Suprapubic skin (tissue), 4 donors: ENCODE data around the gene PRKCZ.

- PRO-cap: no peak
- RAMPAGE, long total RNA, 4 experiments: no peak in any of the 4 experiments
Measured at GRCh38 chr1:1361817-1362350, 3.5 kb upstream of the MXRA8 start.

DNA sequence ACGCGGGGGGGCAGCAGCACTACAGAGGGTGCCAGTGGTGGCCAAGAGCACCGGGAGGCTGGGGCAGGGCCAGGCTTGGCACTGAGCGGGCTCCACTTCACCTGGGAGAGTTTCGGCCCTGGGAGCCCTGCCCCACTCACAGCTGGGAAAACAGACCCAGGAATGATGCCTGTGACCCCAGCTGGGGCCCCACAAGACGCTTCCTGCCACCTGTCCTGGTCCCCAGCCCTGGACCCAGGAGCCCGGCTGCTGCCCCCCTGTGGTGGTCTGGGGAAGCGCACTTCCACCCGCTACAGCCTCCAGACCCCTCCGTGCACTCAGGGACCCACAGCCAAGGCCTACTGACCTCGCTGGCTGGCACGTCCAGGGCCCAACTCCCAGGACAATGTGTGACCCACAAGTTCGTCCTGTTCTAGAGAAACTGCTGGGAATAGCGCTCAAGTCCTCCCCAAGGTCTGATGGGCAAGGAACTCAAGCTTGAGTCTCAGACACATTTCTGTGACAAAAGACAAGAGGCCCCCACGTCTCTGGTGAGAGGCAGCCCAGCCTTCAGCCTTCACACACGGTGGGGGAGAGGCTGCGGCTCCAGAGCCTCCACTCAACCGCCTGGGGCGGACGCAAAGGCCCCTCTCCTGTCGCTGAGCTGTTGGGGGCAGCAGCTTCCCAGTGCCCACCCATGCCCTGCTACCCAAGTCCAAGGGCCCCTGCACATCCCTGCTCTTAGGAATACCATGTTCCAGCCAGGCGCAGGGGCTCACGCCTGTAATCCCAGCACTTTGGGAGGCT, 2.8 kb downstream of the AURKAIP1 start:
- PRO-cap: no peak
- RAMPAGE, long total RNA, 4 experiments: no peak in any of the 4 experiments

- PRO-cap: no peak
- RAMPAGE, long total RNA, 4 experiments: no peak in any of the 4 experiments
Measured at GRCh38 chr1:1372843-1373264, 2.2 kb downstream of the AURKAIP1 start.

- PRO-cap: no peak
- RAMPAGE, long total RNA, 4 experiments: no peak in any of the 4 experiments
Measured at GRCh38 chr1:1385936-1386983, 11.3 kb upstream of the AURKAIP1 start.

- PRO-cap: no peak
- RAMPAGE, long total RNA, 4 experiments: no peak in any of the 4 experiments
Measured at GRCh38 chr1:1399689-1400764, 892 bp upstream of the CCNL2 start.

GRCh38 chr1:1426517-1427363, 1.1 kb downstream of the TMEM88B start:
- PRO-cap: no peak
- RAMPAGE, long total RNA, 4 experiments: no peak in any of the 4 experiments

DNA sequence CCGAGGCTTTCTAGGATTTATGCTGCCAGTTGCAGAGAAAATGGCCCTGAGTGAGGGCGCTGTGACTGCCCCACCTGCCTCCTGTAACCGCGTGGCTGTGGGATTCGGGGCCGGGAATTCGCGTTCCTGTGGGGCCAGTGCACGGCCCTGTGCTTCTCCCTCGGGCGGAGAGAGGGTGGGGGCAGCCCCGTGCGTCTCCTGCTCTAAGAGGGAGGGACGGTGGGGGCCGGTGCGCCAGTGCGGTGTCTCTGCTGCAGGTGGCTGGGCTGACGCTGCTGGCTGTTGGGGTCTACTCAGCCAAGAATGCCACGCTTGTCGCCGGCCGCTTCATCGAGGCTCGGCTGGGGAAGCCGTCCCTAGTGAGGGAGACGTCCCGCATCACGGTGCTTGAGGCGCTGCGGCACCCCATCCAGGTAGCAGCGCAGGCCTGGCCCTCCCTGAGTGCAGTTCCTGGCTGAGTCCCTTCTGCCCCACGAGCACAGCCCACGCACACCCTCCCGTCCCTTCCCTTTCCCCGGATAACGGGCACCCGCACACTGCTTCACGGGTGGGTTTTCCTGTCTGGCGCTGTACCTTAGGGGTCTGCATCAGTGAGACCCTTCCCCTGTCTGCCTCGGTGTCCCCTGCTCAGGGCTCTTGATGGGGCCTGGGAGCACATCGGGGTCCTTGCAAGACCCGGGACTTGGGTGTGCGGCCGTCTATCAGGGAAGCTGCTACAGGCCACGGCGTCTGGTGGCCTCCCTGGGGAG, 10.7 kb downstream of the ATAD3A start:
- PRO-cap: no peak
- RAMPAGE, long total RNA, 4 experiments: no peak in any of the 4 experiments

GRCh38 chr1:1544806-1545167, 4.4 kb upstream of the TMEM240 start:
- PRO-cap: no peak
- RAMPAGE, long total RNA, 4 experiments: no peak in any of the 4 experiments

DNA sequence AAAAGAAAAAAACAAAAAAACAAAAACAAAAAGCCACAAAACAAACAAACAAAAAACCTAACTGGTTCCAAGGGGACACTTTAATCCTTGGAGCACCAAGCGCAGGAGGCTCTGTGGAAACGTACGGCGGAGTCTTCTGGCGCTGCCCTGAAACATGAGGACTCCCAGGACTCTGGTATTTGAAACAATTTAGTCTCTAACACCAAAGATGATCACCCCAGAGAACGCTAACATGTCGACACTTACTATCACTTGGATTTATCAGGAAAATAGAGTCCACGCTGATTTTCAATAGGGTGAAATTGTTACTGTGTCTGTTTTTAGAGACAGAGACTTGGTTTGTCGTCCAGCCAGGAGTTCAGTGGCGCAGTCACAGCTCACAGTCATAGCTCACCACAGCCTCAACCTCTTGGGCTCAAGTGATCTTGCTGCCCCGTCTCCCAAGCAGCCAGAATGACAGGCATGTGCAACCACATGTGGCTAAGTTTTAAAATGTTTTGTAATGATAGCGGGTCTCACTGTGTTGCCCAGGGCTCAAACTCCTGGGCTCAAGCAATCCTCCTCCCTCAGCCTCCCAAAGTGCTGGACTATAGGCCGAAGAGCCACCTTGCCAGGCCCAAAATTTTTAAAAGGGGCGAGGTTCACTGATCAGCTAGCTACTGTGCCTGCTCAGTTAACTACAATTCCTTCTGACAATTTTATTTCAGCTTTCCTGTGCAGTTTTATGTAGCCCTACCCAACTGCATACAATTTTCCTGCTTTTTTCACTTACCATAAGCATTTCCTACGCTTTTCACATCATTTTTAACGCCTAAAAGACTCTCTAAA, 5.3 kb downstream of the SSU72 start:
- PRO-cap: no peak
- RAMPAGE, long total RNA, 4 experiments: no peak in any of the 4 experiments

DNA sequence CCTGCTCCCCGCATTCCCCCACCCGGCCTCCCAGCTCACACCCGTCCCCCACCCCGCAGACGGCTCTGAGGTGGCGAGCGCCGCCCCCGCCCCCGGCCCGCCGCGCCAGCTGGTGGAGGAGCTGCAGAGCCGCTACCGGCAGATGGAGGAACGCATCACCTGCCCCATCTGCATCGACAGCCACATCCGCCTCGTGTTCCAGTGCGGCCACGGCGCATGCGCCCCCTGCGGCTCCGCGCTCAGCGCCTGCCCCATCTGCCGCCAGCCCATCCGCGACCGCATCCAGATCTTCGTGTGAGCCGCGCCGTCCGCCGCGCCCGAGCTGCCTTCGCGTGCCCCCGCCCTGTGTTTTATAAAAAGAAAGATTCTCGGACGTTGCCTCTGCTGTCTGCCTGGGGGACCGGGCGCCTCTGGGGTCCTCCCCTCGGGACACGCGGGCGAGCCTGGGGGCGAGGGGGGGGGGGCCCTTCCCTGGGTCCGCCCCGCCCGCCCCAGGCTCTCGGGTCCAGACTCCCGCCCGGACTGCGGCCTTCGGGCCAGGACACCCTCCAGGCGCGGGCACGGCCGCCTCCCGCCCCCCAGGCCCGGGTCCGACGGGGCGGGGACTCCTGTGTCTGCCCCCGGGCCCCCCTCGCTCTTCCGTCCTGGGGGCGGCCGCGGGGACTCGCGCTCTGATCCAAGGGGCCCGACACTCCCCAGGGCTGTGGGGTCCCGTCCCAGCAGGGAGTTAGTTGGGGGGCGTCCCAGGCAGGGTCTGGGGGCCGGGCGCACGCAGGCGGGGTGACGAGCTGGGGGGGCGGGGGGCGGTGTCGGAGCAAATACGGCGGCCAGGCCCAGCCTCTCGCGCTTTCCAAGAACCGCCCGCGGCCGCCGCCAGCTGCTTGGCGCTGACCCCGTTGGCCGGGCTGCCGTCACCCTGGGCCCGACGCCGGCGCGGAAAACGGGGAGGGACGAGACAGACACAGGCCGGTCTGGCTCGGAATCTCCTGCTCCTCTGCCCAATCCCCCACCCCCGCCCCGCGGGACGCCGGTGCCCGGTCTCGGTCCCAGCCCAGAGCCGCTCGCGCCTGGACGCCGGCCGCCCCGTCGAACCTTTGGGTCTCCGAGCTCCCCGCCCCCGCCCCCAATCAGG, 1.4 kb upstream of the MMP23B start:
- PRO-cap: unidirectional peak, plus-strand start at position 285 of the sequence
- RAMPAGE, long total RNA, 4 experiments: start-site peak on the plus strand in 1 of 4 experiments, centred at position 115 of the sequence, 15 reads per replicate

DNA sequence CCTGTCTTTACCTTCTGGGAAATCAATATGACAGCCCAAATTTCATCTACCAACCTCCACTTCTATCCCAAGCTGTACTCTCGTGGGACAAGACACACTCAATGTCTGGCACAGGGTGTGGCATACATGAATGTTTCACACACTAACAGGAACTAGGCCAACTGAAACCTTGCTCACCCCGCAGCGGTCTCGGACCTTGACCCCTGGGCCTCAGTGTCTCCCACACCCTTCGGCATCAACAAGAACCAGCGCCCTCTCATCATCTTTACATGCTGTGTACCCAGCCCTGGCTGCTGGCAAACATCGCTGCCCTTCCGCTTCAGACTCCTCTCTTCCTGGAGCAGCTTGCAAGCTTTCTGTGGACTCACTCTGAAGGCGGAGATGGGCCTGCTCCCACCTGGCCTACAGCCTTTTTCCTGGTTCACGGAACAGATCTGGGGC, 10.6 kb downstream of the CDK11B start:
- PRO-cap: no peak
- RAMPAGE, long total RNA, 4 experiments: no peak in any of the 4 experiments

DNA sequence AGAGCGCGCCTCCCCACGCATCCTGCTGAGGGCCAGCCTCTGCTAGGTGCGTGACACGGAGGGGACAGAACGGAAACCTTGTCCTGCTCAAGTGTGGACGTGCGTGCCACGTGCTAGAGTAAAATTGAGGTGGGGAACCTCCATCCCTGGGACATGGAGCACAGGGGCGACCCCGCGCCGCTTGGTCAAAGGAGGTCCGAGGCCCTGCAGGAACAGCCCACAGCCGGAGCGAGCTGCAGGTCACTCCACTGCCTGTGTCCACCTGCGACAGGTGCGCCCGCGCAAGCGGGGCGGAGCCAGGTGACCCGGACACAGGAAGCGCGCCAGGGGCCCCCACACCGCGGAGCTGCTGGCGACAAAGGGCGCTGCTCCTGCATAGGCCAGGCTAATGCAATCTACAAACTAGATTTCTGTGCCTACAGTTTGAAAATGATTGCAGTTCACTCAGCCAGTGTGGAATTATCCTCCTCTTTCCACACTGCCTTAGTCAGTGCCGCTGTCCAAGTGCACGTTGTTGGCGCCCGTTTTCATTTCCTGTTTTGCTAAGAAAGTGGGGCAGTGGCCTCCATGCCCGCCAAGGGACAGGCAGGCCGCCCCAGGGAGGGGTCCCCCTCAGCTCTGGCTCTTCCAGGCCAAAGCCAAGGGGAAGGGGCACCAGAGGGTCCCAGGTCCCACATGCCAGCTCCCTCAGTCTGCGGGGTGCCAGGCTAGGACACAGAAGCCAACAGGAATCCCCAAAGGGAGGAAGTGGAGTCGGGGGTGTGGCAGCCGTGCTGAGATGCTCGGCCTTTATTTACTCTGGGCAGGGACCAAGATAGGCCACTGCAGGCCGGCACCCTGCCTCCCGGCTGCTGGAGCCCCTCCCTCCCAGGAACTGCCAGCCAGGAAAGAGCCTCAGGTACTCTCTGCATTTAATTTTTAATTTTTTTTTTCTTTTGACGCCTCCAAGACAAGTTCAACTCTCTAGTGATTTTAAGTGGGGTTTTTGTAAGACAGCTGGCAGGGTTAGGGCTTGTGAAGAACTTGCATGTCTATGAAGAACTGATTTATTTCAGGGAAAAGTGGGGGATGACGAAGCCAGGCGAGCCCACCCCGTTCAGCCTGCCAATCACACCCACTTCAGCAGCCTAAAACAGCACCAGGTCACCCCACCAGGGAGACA, 4.4 kb upstream of the NADK start:
- PRO-cap: no peak
- RAMPAGE, long total RNA, 4 experiments: no peak in any of the 4 experiments

GRCh38 chr1:1835882-1836654, 54.8 kb downstream of the GNB1 start:
- PRO-cap: no peak
- RAMPAGE, long total RNA, 4 experiments: no peak in any of the 4 experiments

GRCh38 chr1:1858569-1858997, 32.3 kb downstream of the GNB1 start:
- PRO-cap: no peak
- RAMPAGE, long total RNA, 4 experiments: no peak in any of the 4 experiments

- PRO-cap: no peak
- RAMPAGE, long total RNA, 4 experiments: no peak in any of the 4 experiments
Measured at GRCh38 chr1:1996172-1996662, 7.4 kb downstream of the CFAP74 start.

DNA sequence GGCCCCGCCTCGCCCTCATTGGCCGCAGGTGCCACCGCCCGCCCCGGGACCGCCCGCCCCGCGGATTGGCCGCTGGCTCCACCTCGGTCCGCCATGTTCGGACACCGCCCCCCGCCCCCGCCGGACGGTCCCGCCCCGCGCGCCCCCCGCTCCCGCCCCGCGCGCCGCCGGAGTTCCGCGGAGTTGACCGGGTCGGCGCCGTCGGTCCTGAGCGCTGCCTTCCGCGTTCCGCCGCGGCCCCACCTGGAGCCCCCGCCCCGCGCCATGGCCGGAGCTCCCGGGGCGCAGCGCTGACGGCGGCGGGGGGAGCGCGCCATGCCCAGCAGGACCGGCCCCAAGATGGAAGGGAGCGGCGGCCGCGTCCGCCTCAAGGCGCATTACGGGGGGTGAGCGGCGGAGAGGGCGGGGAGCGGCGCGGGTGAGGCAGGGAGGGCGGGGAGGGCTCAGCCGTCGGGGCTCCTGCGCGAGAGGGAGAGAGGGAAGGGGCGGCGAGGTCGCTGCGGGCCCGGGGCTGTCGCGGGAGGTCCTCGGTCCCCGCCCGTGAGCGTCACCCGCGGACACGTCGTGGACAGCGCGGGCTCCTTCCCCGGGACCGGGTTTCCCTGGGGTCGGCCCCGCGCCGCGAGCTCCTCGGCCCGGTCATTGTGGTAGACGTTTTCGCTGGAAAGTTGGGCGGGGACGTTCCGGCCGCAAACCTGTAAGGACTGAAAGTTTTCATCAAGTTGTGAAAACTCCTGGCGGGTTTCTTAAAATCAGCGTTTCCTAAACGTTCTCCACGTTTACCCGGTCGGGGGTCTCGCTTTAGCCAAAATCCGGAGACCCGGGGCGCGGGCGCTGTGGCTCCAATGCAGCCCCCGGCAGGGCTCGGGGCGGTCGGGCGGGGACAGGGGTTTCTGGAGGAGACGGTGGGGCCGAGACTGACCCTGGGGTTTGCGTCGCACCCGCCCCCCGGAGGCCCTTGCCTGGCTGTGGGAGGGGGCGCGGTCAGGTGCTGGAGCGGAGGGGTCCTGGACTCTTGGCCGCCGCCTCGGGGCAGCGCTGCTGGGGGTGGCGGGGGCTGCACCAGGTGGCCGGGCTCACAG, at the start of gene PRKCZ:
Gene PRKCZ (plus strand): TSS at position 96 of the 1,082 bp plus-strand sequence.
- PRO-cap: bidirectional peak, plus-strand start at position 170 of the sequence, minus-strand start outside the sequence
- RAMPAGE, long total RNA, 4 experiments: no peak in any of the 4 experiments

- PRO-cap: no peak
- RAMPAGE, long total RNA, 4 experiments: no peak in any of the 4 experiments
Measured at GRCh38 chr1:2061088-2062090, 11.2 kb downstream of the PRKCZ start.

GRCh38 chr1:2187589-2188346, 6.8 kb downstream of the FAAP20 start:
- PRO-cap: no peak
- RAMPAGE, long total RNA, 4 experiments: start-site peak on the minus strand in 1 of 4 experiments, at chr1:2188186-2188293 at its widest, 7 reads per replicate

GRCh38 chr1:2252272-2253296, 24.5 kb downstream of the SKI start:
- PRO-cap: no peak
- RAMPAGE, long total RNA, 4 experiments: start-site peak on the plus strand in 1 of 4 experiments, at chr1:2252534-2252769 at its widest, 18 reads per replicate

DNA sequence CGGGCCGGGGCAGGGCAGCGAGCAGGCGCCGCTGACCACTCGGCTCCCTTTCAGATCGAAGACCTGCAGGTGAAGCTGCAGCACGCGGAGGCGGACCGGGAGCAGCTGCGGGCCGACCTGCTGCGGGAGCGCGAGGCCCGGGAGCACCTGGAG, 78.3 kb downstream of the SKI start:
- PRO-cap: no peak
- RAMPAGE, long total RNA, 4 experiments: no peak in any of the 4 experiments